Trachea (tissue), 1 donor: ENCODE measurements around a stretch of chr20.

GRCh38 chr20:45326783-45327685, 18.9 kb upstream of the MATN4 start:
- PRO-cap = no peak

- PRO-cap = no peak
Measured at GRCh38 chr20:45346728-45346958, 1.6 kb downstream of the SDC4 start.

DNA sequence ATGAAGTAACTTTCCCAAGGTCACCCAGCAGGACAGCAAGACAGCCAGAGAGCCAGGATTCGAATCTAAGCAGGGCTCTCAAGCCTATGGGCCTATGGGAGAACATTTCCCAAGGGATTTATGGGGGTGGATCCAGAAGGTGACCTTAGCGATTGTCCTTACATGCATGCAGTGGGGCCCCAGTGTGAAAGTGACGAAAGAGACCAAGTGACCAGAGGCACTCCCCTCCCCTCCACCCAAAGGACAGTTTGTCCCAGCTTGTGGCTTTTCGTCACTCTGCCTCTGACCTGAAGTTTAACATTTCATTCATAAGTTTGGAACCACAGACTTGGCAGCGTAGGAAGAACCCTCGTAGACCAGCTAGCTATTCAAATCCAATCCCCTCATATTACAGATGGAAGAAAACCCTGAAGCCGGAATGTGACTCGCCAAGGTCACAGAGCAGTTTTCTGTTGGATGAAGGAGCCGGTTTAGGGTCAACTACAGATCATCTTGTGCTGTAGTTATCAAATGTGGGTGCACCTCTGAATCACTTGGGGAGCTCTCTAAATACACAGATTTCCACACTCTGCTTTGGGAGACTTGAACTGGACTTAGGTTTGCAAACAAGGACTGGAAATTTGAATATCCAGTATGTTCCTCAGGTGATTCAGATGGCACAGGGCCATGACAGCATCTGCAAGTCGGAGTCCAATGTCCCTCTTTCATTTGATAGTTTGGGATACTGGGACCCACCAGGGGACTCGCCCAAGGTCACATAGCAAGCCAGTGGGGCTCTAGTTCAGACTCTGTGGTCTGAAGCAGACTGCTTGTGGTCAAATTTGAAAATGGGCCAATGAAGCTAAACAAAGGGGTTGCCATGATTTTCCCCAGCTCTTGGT, 3.8 kb upstream of the SYS1 start:
- PRO-cap = unidirectional peak, plus-strand start at position 325 of the sequence

GRCh38 chr20:45407043-45407608, 963 bp upstream of the DBNDD2 start:
- PRO-cap = bidirectional peak, plus-strand start at chr20:45407268, minus-strand start at chr20:45407153; bidirectional peak, plus-strand start at chr20:45407484, minus-strand start at chr20:45407363

GRCh38 chr20:45781108-45782032, 10.3 kb downstream of the WFDC3 start:
- PRO-cap = no peak

- PRO-cap = no peak
Measured at GRCh38 chr20:45898276-45899070, 7.3 kb downstream of the CTSA start.

DNA sequence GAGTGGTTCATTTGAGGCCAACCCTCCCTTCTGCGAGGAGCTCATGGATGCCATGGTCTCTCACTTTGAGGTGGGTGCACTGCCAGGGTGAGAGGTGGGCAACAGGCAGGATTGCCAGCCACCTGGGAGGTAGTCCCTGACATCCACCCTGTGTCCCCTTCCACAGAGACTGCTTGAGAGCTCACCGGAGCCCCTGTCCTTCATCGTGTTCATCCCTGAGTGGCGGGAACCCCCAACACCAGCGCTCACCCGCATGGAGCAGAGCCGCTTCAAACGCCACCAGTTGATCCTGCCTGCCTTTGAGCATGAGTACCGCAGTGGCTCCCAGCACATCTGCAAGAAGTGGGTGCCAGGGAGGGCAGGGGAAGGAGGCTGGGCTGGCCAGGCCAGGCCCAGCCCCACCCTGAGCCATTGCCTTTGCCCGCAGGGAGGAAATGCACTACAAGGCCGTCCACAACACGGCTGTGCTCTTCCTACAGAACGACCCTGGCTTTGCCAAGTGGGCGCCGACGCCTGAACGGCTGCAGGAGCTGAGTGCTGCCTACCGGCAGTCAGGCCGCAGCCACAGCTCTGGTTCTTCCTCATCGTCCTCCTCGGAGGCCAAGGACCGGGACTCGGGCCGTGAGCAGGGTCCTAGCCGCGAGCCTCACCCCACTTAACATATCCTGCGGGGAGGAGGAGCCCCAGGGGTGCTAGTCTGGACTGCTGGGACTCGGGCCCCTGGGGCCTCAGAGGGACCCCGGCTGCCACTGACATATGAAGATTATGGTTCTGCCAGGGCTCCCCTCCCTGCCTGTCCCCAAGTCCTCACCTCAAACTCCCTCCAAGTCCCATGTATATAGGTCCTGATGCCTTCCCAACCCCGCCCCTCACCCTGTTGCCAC, 12.9 kb downstream of the PCIF1 start:
- PRO-cap = no peak

GRCh38 chr20:45947981-45949177, 13.9 kb downstream of the PCIF1 start:
- PRO-cap = no peak

GRCh38 chr20:45950126-45950812, 15.8 kb downstream of the PCIF1 start:
- PRO-cap = no peak

GRCh38 chr20:45967639-45968240, 4.3 kb downstream of the ZNF335 start:
- PRO-cap = no peak

GRCh38 chr20:46118917-46119714, 1.0 kb downstream of the CD40 start:
- PRO-cap = no peak

- PRO-cap = no peak
Measured at GRCh38 chr20:46220412-46221154, 87.7 kb downstream of the CDH22 start.

DNA sequence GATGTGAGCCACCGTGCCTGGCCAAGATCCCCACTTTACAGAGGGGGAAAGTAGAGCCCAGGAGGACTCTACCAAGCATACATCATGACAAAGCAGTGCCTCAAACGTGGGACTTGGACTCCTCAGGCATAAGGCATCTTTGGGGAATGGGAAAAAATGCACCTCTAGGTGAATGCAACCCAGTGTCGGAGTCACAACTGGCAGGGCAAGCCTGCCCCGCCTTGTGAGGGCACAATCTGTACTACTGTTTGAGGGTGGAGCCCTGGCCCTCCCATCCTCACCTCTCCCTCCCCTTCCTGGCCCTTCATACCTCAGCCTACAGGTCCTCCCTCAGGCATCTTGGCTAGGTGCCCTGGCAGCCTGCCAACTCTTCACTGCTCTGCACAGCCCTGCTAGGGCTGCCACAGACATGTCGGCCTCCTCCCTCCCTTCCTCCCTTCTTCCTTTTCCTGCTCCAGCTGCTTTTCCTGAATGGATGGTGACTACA, 53.0 kb downstream of the CDH22 start:
- PRO-cap = no peak

GRCh38 chr20:46355529-46356428, 8.4 kb downstream of the SLC35C2 start:
- PRO-cap = no peak

GRCh38 chr20:46401495-46402254, 4.7 kb downstream of the ELMO2 start:
- PRO-cap = no peak

GRCh38 chr20:46402255-46402892, 4.0 kb downstream of the ELMO2 start:
- PRO-cap = unidirectional peak, plus-strand start at chr20:46402538

GRCh38 chr20:46410755-46411087, 4.3 kb upstream of the ELMO2 start:
- PRO-cap = no peak

GRCh38 chr20:46562220-46563247, 12.1 kb upstream of the OCSTAMP start:
- PRO-cap = no peak

DNA sequence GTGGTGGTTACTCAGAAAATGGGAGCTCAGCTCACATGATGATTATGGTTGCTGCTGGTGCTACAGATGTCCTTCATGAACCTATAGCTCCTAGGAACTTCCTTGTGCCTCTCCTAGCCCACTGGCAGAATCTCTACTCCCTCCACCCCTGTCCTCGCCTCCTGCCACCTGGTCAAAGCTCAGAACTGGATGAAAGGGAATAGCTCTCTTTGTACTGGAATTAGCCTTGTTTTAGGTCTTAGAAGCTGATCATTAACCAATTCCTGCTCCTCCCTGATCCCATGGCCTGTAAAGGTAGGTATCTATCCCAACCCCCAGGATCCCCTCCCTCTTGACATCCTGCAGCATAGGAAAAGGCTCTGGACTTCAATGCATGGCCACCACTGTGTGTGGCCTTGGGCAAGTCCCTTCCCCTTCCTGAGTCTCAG, 44.0 kb downstream of the SLC13A3 start:
- PRO-cap = no peak

GRCh38 chr20:46823170-46823613, 71.5 kb upstream of the EYA2 start:
- PRO-cap = no peak